Metastatic Lung Carcinoma in the Adrenal Gland (tissue), 1 donor: Measurements from ENCODE around the gene ANKUB1.

DNA sequence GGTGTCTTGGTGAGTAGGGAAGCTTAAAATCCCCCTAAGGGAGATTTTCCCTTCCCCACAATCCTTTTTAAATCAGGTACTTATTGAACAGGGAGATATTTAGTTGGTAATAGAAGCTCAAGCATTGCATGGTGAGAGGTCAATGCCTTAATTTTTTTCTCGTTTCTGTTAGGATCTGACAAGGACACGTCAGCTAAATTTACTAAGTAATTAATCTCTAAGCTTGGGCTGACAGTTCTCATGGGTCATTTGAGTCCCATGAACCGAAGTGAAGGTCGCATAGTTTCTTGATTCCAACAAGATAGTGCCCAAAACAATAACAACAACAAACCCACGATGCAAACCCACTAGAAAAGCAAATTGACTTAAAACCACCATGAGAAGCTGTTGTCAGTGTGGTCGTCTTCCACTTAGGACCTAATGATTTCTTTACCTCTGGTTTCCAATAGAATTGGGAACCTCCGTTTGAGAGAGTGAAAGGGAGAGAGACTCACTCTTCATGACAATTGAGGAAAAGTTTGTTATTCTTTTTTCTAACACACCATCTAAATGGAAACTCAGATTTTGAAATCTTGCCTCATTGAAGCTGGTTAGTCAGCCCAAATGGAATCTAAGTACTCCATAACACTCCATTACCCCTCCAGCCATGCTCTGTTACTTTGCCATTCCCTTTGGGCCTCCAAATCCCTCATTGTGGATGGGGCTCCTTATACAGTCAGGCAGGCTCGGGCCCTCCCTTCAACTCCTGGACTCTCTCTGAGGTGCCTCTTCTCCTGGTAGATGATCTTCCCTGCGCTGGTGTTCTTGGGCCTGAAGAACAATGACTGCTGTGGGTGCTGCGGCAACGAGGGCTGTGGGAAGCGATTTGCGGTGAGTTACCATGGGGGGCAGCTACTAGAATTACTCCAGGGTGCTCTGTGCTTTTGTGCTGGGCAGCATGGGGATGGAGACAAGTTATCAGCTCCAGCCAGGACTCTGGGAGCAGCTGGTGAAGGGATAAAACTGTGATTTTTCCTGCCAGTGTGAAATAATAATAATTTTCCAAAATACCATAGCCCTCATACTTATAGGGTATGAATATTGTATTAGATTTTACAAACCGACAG, 899 bp downstream of the TM4SF4 start:
- PRO-cap, result no peak

DNA sequence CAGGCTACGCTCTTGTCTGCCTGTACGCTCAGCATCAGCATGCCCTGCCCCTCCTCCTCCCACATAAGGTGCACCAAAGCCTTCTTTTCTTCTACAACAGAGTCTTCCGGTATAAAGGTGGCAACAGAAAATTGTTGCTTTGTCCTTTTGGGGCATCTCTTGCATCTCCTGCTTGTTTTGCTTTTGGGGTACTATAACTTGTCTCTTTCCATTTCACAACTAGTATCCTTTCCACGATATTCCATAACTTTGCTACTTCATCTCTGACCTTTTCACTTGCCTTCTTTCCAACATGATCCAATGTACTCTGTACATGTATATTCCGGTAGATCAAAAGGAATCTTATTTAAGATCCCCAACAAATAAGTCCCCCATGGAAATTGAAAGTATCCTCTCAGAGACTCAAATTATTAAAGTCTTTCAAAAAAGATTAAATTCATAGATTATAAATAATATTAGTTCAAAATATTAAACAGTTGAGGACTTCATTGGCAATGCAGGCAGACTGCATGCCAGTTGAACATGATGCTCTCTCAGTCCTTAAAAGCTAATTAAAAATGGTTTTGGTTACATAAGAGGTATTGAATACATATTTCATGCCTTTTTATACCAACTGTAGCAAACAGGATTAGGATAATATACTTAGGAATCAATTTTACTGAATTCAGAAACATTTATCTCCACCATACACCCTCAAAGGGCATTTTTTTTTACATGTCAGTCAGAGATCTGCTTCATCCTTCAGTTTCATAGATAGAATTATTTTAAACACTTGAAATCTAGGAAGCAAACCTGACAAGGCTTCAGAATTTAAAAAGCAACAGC, 44.4 kb downstream of the TM4SF4 start:
- PRO-cap, result no peak

DNA sequence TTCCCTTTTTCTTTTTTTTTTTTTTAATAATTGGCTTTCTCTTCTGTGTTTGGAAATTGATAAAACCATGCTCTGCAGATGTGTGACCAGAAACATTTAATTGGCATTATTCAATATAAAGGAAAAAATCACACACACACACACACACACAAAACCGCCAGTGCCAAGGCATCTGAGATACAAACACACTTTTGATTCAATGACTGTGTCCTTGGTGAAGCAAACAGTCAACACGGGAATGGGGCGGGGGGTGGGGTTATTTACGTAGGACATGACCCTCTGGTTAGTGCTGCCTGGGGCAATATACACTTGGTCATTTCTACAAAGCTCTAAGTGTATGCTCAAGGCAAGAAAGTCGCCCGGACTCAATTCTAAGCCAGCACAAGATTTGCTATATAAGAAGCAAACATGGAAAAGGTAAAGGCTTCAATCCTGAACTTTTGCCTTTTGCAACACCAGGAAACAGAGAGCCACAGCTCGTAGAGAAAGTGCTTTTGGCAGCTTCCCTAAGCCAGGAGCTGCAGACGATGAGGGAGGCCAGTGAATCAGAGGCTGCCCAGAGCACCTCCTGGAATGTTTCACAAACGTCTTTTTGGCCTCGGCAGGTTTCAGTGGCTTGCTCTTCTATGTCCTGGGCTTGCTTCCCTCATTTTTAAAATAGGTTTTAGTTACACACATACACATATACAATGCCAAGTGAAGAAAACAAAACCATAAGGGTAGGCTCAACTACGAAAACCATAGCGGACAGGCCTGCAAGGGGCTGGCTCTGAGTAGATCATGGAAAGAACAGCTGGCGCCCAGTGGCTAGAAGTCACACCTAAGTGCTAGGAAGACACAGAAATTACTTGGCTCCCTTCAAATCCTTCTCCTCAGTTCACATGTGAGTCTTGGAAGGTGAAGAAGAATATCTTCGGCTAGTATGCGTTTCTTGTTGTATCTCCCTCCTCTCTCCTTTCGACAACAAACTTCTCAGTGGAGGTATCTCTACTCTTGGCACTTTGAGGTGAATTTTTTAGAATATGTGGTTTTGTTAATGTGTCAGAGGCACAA, 73.6 kb downstream of the TM4SF4 start:
- PRO-cap, result no peak

GRCh38 chr3:149642967-149643618, 14.7 kb downstream of the WWTR1 start:
- PRO-cap, result no peak

DNA sequence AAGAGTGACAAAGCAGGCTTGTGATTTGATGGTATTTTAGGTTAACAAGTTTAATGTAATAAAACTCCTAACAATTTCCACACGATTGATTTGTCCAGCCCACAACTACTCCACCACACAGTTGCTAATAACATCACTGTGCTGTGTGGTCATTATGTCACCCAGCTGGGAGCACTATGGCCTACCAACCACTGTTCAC, 1.7 kb downstream of the WWTR1 start:
- PRO-cap, result no peak

GRCh38 chr3:149792385-149792844, at the start of gene ANKUB1:
TSS of gene ANKUB1 (minus strand) at chr3:149792554.
- PRO-cap, result no peak

DNA sequence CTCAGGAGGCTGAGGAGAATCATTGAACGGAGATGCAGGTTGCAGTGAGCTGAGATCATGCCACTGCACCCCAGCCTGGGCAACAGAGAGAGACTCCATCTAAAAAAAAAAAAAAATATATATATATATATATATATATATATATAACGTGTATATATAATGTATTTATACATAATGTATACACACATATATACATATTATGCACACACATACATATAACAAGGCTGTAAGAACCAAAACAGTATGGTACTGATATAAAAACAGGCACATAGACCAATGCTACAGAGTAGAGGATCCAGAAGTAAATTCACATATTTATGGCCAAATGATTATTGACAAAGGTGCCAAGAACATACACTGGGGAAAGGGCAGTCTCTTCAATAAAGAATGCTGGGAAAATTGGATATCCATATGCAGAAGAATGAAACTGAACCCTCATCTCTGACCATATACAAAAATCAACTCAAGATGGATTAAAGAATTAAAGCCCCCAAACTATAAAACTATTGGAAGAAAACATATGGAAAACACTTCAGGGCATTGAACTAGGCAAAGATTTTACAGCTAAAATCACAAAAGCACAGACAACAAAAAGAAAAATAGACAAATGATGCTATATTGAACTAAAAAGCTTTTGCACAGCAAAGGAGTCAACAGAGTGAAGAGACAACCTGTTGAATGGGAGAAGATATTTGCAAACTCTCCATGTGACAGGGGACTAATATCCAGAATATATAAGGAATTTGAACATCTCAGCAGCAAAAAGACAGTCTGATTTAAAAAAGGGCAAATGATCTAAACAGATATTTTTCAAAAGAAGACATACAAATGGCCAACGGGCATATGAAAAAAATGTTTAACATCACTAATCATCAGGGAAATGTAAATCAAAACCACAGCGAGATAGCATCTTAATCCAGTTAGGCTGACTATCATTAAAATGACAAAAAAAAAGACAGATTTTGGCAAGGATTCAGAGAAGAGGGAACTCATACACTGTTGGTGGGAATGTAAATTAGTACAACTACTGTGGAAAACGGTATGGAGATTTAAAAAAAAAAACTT, 47.5 kb downstream of the RNF13 start:
- PRO-cap, result no peak

GRCh38 chr3:149969941-149970681, 584 bp downstream of the PFN2 start:
- PRO-cap, result unidirectional peak, plus-strand start at chr3:149970170; unidirectional peak, plus-strand start at chr3:149970244

DNA sequence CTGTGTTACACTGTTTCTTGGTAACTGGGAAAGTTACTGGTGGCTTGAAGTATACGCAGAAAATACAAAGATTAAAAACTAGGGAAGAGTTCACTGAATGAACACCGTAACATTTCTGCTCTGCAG, 1.1 kb upstream of the PFN2 start:
- PRO-cap, result no peak

DNA sequence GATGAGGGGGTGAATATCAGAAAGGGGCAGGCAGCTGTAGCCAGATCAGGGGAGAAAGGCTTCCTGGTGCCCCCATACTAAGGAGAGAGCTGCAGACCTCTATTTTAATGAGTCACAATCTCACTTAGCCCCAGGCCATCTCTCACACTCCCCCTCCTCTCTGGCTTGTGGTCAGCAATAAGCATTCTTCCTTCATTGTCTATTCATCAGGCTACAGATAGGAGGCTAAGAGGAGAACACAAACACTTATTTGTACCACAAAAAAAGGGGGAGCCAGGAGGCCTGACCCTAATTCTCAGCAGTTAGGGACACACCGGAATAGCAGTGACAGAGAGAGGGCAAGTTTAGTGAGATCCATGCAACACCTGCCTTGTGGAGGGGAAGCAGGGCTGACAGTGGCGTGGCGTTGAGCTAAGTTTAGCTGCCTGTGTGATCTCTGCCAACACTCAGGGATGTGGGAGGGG, 192.0 kb upstream of the TSC22D2 start:
- PRO-cap, result no peak

DNA sequence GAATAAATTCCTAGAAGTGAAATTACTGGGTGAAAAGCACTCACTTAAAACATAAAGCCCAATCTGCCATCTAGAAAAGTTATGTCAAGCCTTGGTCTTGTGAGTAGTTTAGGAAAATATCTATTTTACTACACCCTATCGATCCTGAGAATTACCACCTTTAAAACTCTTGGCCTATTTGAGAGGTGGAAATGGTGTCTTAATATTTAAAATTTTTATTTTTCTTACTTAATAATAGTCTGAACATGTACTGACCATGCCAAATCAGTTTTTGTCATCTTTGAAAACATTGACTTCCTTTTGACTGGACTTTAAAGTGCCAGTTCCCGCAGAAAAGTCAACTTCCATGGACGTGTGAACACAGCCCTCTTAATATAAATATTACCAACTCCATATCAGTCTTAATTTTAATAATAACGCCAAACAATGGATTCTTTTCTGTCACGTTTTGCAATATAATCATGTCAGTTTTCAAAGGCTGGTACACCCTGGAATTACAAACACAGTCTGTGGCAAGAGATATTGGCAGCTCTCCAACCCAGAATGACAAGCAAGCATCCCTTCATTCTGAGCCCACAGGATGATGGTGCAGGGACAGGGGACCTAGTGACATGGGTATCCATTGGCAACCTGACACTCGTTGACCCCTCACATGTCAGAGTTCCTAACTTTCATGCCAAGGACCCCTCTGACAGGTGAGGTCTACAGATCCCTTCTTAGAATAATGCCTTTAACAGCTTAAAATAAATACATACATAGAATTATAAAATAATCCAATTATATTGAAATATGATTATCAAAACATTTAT, 154.6 kb upstream of the TSC22D2 start:
- PRO-cap, result no peak

- PRO-cap, result no peak
These were observed 93.4 kb upstream of the TSC22D2 start for GRCh38 chr3:150314441-150315261.

DNA sequence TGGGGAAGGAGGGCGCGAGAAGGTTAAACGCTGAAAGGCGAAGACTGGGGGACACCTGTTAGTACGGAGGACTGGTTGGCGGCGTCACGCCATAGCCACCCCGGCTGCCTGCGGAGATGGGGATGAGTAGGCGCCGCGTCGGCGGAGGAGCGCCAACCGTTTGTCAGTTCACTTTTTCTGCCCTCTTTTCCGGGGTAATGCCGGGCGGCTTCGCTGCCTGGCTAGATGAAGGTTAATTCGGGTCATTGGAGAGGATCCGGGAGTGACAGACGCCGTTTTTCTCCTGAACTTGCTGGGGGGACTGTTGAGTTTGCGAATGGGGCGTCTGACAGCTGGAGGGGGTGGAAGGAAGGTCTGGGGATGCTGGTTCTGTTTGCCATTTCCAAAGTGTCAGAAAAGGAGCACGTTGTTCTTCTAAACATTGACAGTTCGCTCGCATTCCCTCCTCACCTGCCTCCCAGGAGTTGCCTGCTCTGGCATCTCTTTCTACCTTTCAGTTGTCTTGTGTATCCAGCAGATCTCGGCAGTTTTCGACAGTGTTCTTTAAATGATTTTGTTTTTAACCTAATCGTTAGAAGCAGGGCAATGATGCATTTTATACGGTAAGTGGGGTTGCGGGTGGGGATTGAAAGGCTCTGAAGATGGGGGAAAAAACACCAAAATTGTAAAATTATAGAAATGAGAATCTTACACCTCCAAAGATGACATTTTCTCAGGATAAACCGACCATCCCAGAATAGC, 779 bp downstream of the SELENOT start:
- PRO-cap, result unidirectional peak, minus-strand start at position 73 of the sequence

- PRO-cap, result no peak
These were observed 22.9 kb downstream of the SIAH2 start for GRCh38 chr3:150739784-150740702.

DNA sequence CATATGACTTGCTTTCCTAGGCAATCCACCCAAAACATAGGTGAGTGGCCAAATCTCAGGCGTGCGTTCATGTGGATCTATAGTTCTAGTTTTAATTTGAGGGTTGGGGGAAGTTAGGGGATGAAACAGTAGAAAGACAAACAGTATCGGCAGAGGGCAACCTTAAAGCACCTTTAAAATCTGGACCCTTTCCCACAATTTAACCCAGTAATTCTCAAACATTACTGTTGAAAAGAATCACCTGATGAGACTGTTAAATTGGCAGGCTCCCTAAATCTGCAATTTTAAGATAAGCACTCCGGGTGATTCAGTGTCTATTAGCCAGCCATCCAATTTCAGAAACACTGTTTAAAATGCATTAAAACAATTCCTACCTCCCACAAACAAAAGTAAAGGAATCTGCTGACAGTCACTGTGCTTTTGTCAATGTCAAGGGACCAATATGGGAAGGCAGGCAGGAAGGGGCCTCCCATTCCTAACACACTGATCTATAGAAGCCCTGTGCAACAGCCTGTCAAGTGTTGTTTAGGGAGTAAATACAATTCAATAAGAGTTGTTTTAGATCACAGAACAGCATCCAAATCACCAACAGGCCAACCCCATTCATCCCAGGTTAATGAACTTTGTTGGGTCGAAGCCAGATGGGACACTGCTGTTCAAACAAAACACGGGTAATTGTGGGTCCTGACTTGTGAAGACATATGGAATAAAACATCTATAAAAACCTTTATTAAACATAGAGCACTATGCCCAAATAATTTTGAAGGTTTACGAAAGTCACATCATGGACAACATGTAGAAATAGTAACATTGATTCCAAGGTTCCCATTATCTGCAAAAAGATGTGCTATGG, 21.4 kb downstream of the SIAH2 start:
- PRO-cap, result no peak

- PRO-cap, result no peak
These were observed 20.7 kb downstream of the SIAH2 start for GRCh38 chr3:150742212-150742665.

DNA sequence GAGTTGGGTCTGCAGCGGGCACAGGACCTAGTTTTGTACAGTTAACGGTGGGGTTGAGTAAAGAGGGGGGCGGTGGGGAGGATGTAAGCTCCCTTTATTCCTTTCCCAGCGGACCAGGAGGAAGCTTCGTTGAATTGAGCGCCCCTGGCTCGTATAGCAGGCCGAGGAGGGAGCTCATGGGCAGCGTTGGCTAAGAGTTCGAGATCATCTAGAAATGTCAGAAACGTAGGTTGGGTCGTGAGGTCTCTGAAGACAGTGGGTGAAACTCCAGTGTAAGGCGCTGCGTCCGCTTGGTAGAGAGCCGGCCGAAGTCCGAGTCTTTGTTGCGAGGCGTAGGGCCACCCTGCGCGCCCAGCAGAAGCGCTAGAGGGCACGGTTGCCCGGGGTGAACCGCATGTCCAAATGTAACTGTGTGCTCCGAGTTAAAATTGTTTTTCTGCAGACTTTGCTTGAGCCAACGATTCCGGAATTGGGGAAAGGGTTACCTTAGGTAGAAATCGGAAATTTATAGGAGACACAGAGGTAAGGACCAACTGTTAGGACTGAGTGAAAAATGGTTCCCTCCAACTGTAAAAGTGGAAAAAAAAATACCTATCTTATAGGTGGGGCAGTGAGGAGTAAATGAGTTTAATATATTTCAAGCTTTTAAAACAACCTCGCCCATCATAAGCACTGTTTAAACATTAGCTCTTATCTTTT, 889 bp upstream of the SIAH2 start:
- PRO-cap, result unidirectional peak, minus-strand start at position 314 of the sequence

GRCh38 chr3:150771500-150771980, 8.6 kb upstream of the SIAH2 start:
- PRO-cap, result no peak

- PRO-cap, result no peak
These were observed 3.1 kb downstream of the P2RY14 start for GRCh38 chr3:151275143-151275771.

- PRO-cap, result no peak
These were observed 788 bp downstream of the P2RY13 start for GRCh38 chr3:151328371-151329150.